ENCODE measurements around the gene FGD5.

DNA sequence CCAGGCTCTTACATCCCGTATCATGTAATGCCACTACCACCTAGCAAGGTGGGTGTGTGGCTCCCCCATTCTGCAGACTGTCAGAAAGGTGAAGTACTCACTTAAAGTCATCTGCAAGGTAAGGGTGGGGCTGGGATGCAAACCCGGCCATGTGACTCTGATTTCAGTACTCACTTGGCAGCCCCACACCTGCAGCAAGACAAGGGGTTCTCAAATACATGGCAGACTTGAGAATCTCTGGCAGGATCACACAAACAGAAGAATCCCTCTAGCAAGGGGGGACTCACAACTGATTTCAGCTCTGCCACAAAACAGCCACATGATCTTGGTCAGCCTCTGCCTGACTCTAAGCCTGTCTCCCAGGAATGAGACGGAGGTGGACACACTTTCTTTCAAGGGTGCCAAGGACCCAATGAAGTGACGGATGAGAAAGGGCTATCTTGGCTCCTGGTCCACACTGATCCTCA lies 12.7 kb downstream of the WNT7A start:
- PRO-cap, result no peak

GRCh38 chr3:14041771-14042021 lies 83.0 kb downstream of the CHCHD4 start:
- PRO-cap, result no peak

DNA sequence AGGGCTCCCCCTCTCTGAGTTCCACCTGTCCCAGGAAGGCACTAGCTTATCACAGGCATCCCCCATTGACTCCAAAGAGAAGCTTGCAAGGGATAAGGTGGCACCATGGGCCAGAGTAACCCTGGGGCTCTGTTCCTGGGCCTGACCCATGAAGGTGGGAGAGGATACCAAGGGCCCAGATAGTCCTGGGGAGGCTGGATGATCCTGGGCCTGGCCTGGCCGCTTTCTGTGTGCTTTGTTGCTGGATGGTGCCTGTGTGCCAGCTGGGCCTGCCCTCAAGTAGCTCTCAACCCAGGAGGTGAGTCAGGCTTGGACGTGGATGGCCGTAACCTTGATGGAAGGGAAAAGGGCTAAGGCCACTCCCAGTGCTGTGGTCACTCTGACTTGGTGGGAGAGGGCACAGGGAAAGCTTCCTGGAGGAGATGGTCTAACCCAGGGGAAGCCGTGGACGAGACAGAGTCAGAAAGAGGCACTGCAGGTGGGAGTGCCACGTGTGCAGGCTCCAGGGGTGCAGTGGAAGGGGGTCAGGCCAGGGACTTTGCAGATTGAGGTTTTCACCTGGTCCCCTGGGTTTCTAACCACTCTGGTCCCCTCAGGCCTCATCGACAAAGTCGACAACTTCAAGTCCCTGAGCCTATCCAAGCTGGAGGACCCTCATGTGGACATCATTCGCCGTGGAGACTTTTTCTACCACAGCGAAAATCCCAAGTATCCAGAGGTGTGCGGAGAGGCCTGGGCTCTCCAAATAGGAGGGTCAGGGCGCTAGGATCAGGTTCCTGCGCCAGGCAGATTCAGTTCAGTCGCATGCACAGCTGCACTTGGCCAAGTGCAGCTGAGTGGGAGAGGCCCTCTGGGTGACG lies 9.6 kb downstream of the TMEM43 start:
- PRO-cap, result no peak

DNA sequence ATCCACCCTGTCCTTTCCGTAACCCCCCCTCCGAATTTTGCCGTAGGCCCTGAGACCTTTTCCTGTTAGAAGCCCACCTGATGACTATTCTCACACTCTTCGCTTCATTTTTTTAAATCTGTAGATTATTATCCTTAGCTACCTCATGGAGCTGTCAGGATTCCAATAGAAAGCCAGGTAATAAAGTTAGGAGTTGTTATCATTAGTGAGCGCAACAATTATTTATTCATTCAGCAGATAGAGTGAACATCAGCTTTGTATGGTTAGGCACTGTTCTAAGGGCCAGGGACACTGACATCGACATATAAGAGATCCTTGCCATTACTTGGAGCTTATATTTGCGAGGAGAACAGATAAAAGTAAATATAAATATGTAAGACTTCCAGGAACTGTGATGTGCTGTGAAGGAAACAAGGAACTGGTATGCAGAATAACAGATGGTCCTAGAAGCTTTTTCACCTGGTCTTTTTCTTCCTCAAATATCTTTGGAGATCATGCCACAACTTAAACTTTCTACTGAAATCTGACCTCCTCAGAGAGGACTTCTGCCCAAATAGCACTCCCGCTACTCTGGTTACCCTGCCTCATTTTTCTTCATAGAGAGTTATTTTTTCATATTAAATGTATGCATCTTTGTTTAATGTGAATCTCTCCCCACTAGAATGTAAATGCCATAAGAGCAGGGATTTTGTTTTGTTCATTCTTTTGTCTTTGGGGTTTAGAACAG lies 540 bp downstream of the LSM3 start:
- PRO-cap, result no peak

DNA sequence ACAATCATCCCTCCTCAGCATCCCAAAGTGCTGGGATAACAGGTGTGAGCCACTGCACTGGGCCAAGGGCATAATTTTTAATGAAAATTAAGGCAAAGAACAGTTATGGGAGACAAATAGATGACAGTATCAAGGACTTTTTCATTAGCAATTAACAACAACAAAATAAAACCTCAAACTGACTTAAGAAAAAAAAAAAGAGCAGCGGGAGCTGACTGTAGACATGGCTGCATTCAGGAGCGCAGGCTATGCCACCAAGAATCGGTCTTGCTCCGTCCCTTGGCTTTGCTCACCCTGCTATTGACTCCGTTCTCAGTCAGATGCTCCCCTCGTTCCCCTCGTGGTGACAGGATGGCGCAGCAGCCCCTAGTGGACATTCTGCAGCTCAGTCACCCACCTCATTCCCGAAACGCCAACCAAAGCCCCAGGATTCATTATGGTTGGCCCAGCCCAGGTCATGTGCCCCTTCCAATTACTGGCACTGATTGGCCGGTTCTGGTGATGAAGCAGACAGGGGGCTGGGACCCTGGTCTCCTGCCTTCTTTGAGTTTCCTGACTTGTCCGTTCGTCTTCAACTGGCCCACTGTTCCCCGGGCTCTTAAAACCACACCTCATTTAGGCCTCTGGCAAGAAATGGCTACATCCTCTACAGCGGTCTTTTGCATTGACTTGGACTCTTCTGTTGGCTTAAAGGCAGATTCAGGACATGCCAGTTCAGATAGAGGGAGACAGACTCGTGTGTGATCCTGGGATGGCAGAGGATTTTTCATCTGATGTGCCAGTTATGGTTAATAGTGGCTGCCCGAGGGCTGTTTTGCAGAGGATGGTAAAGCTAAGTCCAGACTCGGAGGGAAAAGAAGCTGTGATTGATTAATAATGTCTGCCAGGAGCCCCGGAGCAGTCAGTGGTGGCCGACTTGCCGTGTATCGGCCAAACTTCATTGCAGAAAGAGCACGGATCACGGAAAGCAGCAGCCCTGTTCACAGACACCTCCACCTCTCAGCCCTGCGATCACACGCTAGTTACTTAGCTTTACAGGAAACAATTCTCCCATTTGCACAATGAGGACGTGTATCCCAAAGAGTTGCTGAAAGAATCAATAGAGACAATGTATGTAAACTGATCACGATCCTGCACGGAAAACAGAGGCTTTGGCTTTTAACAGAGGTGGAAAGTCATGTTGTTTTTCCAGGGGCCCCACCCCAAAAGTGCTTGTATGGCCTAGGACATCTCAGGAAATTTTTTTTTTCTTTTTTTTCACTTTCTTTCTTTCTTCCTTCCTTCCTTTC lies 37.8 kb downstream of the LSM3 start:
- PRO-cap, result no peak

GRCh38 chr3:14323616-14324242 lies 78.7 kb upstream of the SLC6A6 start:
- PRO-cap, result no peak

- PRO-cap, result unidirectional peak, plus-strand start at chr3:14324768
Measured at GRCh38 chr3:14324390-14325136, 77.8 kb upstream of the SLC6A6 start.

DNA sequence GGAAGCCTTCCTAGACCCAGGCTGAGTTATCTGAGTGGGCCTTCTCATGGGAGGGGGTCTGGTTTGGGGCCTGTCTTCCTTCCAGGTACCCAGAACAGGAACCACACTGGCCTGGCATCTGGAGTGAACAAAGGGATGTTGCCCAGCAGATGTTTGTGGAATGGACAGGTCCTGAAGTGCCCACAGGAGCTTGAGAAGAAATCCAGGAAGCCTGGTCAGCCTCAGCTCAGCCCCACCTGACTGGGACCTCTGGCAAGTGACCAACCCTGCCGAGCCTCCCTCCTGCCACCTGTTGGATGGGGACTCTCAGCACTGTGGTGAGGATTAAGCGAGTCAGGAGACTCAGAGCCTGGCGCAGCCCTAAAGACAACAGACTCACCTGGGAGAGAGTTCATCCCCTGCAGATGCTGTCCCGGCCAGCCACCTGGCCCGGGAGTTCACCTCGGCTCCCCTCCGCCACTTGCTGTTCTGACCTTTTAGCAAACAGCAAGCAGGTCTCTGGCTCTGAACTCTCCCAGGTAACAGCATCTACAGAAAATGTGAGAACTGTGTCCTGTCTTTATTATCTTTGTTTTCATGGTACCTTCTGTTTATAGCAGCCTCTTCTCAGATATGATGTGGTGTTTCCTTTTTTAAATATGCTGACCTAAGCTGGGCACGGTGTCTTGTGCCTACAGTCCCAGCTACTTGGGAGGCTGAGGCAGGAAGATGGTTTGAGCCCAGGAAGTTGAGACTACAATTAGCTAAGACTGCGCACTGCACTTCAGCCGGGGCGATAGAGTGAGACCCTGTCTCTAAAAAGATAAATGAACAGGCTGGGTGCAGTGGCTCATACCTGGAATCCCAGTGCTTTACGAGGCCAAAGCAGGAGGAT lies 32.6 kb upstream of the SLC6A6 start:
- PRO-cap, result no peak

DNA sequence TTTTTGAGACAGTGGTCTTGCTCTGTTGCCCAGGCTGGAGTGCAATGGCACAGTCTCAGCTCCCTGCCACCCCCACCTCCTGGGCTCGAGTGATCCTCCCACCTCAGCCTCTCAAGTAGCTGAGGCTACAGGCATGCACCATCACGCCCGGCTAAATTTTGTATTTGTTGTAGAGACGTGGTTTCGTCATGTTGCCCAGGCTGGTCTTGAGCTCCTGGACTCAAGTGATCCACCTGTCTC lies 22.6 kb upstream of the SLC6A6 start:
- PRO-cap, result no peak

DNA sequence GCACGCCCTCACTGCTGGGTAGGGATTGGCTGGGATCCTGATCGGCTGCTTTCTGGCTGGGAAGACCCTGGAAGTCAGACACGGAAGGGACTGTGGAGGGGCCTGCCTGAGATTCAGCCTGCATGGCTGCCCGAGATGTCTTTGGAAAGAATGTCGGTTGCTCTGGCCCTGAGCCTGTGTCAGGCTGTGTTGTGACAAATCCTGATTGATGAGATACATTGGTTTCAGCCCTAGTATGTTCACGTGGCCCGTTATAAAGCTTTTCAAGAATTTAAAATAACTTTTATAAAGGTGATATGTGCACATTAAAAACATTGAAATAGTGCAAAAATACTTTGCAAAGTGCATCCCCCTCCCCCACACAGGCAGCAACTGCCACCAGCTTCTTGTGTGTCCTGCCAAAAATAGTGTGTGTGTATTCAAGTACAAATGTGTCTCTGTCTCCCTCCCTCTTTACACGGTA lies 52.0 kb downstream of the SLC6A6 start:
- PRO-cap, result no peak

DNA sequence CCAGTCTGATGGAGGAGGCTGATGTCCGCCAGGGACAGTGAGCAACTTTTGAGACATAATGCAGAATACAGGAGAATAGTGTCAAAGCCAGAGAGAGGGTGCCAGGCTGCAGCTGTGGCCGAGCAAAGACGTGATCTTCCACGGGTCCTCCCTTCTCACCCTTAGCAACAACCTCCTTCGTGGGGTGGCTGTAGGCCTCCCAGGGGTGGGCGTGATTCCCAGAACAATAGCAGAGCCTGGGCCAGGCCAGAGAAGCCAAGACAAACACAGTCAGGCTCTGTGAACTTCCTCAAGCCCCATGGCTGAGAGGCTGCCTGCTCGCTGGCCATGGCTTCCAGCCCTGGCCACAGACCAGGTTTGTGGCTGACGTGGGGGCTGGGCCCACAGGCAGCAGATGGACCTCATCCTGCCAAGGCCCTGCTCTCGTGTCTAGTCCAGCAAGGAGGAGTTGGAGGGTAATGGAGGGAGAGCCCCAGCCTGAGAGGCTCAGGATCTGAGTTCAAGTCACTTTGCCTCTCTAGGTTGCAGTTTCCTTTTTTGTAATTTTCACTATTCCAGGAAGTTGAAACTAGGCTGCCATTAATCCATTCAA lies 58.2 kb downstream of the SLC6A6 start:
- PRO-cap, result no peak

GRCh38 chr3:14818652-14819173 lies at the start of gene FGD5:
TSS of gene FGD5 (plus strand) at chr3:14818962.
- PRO-cap, result no peak

GRCh38 chr3:14876970-14877696 lies 58.4 kb downstream of the FGD5 start:
- PRO-cap, result no peak

DNA sequence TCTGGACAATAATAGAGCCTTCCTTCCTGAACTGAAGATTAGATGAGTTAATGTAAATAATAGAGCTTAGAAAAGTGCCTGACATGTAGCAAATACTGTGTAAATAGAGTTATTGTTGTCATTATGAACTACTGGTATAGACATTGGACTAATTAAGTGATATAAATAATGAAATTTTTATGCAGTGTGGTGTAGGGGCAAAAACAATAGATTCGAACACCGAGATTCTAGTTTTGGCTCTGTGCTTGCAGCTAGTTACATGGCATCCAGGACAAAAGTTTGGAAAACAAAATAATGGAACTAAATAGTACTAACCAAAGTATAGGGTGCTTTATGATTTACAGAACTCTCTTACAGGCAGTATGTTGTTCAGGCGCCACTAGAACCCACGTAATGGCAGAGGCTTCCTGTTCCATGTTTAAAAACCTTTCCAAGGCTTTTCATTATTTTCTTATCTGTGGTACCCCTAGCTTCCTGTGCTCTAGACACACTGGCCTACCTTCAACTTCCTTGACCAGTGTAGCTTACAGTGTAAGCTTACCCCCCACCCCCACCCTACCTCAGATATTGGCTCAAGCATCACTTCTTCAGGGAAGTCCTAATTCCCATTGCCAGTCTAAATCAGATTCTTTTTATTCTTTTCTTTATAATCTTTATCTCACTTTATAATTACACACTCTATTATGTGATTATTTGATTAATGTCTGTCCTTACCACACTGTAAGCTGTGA lies 2.8 kb downstream of the NR2C2 start:
- PRO-cap, result no peak

- PRO-cap, result no peak
Measured at GRCh38 chr3:14988985-14989527, 41.7 kb downstream of the NR2C2 start.

DNA sequence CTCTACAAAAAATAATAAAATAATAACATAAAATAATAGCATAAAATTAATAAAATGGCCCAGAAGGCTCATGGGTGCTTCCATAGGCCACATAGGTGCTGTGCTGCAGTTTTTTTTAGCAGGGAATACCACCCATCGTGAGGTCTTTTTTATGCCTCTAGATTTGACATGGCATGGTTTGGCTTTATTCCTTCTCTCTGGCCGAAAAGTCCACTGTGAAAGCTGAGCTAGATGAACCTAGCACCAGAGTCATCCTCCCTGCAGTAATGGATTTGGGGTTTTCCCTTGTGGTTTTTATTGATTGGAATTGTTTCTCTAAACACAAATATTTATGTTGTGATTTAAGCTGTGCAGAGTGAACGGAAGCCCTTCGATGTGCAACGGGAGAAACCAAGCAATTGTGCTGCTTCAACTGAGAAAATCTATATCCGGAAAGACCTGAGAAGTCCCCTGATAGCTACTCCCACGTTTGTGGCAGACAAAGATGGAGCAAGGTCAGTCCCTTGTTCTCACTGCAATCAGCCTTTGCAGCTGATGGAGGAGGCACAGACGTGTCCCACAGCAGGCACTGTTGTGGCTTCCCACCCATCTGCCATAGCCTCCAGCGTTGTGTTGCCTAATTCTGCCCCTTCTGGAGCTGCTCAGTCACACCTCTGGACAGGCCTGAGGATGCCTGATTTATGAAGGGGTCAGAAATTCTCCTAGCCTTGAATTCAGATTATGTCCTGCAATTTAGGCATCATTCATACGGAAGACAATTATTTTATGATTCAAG lies 42.1 kb downstream of the MRPS25 start:
- PRO-cap, result no peak

DNA sequence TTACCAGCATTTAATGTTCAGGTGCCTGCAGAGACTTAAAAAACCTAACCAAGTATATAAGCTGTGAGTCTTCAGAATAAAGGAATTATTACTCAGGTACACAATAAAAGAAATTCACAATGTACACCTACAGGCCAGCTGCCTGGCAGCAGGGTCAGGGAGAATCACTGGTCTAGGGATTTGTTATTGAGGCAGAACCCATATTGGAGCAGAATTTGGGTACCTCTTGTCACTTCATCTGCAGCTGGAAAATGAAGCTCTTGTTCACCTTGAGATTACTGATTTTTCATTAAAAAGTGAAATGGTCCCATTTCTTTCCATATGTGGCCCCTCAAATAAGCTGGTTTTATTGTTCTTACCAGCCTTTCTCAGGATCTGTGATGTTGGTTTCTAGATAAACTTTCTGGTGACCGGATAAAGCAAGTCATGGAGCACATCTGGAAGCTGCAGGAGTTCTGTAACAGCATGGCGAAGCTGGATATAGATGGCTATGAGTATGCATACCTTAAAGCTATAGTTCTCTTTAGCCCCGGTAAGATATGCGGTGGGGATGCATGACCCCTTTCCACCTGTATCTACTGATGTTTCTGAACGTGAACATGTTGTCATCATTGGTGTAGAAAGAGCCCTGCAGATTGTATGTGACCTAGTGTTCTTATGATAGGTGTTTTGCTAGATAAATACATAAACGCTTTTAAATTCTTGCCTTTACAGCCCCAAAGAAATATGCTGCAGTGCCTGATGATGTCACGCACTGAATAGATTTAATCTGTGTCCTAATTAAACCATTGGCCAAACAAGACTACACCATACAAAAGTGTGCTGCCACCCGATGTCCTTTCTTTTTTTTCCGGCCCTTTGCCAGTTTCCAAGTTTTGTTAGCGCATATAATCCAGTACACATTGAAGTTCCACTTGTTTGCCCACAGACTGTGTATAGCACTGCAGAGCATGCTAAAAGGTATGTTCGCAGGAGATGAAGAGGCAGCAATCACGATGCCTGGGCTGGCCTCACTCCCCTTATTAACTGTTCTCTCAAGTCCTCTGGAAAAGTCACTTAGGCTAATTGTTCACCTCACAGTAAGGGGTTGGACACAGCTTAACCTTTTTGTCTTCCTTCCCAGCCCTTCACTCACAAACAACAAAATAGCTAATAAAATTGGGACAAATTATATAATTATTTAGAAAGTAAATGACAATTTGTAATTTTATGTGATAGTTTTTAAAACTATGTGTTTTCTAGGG lies 27.1 kb downstream of the MRPS25 start:
- PRO-cap, result no peak

DNA sequence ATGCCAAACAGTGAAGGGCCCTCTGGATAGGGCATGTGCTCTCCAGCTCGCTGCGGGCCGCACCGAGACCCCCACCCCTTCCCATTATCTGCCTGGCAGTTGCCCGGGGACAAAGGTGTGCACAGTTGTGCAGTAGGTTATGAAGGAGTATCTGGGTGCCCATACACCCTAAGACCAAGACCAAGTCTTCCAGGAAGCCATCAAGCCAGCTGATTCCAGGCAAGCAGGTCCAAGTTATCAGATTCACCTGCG lies 1.4 kb downstream of the MRPS25 start:
- PRO-cap, result no peak

- PRO-cap, result no peak
Measured at GRCh38 chr3:15102019-15102675, 3.2 kb upstream of the RBSN start.

GRCh38 chr3:15234797-15235399 lies 28.9 kb downstream of the CAPN7 start:
- PRO-cap, result no peak